LHCN-M2 (cell line): ENCODE results near the genes CCDC14 and HEG1.

DNA sequence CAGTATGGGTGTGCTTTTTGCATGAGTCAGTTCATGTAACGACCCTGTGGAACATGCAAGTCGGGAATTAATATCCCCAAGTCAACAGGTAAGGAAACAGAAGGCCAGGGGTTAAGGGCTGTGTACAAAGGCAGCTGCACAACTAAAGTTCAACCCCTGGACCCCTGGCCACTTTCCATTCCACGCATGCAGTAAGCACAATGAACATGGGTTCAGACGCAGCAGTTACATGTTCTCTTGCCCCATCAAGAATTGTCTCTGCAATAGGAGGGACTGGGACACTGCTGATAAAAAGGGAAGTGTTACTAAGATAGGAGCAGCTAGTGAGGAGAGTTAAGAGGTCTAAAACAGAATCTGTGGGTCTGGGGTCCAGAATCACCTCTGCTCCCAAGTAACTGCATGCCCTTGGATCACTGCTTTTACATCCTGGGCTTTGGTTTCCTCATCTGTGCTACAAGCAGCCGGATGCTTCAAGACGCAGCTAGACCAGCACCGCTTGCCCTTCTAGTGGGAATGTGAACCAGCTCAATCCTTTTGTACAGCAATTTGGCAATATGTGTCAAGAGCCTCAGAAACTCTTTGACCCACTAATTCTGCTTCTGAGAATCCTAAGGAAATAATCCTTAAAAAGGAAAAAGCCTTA is 49.0 kb downstream of the ADCY5 start:
- RAMPAGE, long total RNA: no peak

DNA sequence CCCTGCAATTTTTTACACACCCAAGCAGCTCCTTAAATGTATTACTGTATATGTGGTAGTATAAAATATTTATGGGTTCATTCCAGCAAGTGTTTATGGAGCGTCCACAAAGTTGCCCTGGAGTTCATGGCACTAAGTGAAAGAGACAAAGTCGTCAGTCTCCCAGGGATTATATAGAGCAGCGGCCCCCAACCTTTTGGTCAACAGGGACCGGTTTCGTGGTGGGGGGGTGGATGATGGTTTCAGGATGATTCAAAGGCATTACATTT is 1.1 kb upstream of the HACD2 start:
- RAMPAGE, long total RNA: no peak

GRCh38 chr3:123586852-123587476 is 2.1 kb upstream of the HACD2 start:
- RAMPAGE, long total RNA: no peak

DNA sequence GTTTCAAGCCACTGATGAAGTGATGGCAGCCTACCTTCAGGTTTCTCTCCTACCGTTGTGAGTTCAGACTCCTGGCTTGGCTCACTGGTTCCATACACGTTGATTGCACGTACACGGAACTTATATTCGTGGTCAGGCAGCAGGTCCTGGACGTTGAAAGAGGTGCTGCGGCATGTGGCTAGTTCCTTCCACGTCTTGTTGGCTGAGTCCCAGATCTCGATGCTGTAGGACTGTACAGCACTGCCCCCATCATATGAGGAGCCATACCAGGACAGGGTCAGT is 72.2 kb upstream of the HACD2 start:
- RAMPAGE, long total RNA: no peak

DNA sequence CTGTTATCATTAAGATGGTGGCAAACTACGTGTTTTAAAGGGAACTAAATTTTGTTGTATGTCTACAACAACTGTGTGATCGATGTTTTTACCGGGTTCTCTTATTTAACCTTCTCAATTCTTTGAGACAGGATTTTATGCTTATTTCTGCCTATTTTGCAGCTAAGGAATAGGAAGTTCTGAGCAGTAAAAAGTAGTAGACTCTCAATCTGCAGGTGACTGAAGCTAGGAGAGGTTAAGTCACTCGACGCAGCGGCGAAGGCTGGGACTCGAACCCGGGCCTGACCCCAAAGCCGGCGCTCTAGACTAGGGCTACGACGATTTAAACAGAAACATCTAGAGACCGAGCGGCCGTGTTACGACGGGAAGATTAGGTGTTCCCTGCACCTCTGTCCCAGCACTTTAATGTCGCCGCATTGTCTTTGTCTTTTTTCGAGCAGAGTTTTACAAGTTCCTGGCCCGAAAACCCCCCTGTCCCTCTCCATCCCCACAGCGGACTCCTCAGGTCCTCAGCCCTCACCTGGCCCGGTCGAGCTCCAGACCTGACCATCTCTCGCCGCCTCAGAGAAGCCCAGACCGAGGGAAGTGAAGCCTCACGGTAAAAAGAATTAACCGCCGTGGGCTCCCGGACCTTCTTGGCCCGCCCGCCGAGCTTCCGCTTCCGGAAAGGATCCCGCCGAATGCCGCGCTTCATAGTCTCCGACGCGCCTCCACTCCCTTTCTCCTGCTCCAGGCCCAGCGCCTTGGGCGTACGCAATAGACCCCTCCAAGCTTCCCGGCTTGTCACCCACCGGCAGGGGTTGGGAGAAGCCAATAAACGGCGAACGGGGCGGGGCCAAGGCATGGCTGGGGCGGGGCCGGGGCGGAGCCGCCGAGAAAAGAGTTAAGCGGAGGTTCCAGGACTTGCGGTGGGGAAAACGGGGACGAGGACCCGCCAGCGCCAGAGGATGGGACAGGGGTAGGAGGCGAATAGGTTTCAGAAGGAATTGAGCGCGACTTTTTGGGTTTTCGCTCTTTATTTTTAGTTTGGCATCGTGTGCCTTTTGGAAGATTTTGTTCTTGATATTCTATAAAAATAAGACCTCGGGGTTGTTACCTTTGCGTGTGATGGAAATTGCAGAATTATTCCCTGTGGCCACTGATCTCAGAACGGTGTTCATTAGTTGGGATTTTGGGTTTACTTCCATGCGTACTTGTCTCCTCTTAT is at the start of gene CCDC14:
CCDC14 (minus strand) TSS at position 606 of the 1,207 bp plus-strand sequence.
- RAMPAGE, long total RNA: no peak

DNA sequence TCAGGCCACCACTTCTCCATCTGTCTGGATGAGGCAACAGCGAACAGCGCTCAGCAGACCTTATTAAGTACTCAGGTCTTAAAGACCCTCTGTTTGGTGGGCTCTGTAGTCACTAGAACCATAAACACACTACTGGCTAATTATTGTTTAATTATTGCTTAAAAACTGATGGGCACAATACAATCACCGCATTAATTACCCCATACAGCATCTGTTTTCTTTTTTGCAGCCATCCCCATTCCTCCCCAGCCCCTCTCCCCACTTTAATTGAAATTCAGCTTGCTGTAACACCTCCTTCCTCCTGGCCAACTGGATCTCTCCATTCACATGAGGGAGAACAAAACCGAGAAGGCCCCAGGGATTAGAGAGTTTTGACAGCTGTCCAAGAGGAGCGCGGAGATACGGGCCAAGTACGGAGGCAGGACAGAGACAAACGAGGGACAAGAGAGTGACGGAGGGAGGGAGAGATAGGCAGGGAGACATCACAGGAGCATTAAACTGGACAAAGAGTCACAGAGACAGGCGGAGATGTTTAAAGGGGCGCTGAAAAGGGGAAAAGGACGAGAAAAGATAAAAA is 1.1 kb upstream of the KALRN start:
- RAMPAGE, long total RNA: no peak

DNA sequence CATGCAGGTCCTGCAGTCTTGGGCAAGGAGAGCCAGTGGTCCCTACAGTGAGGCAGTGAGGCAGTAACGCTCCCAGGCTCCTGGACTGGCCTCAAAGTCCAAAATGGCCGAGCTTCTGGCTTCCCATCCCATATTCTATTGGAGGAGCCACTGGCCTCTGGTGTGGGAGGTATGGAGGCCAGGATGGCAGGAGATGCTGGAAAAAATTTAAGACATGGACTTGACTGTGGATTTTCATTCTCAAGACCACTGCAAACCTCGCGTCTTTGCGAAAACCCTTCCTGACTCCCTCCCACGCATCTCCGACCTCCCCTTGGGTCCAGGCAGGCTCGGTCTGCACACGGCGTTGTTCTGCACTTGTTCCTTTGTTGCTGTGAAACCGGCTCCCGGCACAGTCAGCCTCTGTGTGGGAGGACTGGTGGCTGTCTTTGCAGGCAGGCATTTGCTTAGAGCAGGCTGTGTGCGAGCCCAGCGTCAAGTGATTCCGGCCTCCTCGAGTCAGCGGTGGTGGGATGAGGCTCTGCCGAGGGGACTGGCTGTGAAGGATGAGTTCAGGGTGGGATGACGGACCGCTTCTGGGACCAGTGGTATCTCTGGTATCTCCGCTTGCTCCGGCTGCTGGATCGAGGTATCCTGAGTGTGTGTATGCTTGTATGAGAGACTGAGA is 61.2 kb downstream of the KALRN start:
- RAMPAGE, long total RNA: no peak

DNA sequence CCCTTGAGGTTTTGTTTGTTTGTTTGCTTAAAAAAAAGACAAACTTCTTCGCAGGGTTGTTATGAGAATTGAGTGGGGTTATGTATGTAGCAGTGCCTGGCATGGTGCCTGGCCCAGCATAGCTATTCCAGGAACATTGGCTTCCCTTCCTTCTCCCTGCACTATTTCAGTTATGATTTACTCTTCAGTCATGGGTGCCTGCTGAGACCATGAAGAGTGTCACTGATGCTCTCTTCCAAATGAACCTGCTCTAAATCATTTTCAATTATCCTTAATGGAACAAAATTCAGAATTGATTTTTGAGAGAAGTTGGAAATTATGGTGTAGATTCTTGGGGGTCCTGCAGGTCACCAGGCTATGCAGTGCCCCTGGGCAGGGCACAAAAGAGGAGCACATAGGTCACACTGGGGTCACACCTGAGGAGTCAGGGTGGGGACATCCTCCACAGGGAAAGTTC is 242.3 kb downstream of the KALRN start:
- RAMPAGE, long total RNA: no peak

- RAMPAGE, long total RNA: no peak
These were observed 243.0 kb downstream of the KALRN start for GRCh38 chr3:124276069-124276633.

GRCh38 chr3:124552228-124552720 is 178.0 kb upstream of the UMPS start:
- RAMPAGE, long total RNA: no peak

DNA sequence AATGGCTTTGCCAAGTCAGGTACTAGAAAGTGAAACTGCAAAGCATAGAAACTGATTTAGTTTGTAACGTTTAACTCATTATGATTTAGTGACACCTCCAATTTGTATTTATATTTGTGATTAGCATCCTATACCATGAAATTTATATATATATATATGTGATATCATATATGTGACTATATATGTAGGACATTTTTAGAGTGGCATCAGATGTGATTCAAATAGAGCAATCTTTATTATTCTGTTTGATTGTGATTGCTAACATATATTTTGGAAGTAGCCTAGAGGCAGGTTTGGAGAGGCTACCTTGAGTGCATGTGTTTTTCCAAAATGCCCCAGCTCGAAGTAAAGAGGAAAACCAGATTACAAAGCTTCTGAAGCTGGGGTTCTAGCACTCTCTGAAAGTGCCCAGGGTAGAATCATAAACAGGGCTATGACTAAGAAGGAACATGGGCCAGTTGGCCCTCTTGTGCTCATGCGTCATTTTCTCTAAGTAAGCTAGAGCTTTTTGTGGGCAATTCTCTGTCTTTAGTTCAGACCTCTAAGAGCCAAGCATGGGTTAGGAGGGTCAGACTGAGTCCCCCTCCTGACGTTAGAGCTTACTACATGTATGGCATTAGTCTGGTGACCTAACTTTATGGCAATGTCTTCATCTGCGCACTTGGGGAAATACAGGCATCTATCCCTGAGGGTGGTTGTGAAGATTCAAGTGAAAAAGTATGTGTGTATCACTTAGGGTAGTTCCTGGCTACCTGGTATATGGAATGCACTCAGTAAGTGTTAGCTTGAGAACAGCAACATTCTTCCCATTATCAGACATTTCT is 129.5 kb upstream of the UMPS start:
- RAMPAGE, long total RNA: no peak

- RAMPAGE, long total RNA: no peak
These were observed 127.2 kb upstream of the UMPS start for GRCh38 chr3:124602998-124603424.

GRCh38 chr3:124609244-124609905 is 120.9 kb upstream of the UMPS start:
- RAMPAGE, long total RNA: no peak

GRCh38 chr3:124620457-124621024 is 109.7 kb upstream of the UMPS start:
- RAMPAGE, long total RNA: no peak

- RAMPAGE, long total RNA: no peak
These were observed 99.3 kb upstream of the UMPS start for GRCh38 chr3:124630850-124631475.

- RAMPAGE, long total RNA: no peak
These were observed 27.3 kb downstream of the UMPS start for GRCh38 chr3:124757591-124757971.

DNA sequence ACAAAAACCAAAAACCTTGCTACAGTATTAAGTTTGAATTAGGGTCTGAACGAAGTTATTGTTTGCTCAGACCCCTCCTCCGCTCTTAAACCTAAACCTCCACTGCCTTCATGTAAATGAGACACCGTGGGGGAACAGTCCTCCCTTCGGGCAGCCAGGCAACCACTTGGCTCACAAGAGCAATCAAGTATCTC is 1.5 kb downstream of the ITGB5 start:
- RAMPAGE, long total RNA: no peak

DNA sequence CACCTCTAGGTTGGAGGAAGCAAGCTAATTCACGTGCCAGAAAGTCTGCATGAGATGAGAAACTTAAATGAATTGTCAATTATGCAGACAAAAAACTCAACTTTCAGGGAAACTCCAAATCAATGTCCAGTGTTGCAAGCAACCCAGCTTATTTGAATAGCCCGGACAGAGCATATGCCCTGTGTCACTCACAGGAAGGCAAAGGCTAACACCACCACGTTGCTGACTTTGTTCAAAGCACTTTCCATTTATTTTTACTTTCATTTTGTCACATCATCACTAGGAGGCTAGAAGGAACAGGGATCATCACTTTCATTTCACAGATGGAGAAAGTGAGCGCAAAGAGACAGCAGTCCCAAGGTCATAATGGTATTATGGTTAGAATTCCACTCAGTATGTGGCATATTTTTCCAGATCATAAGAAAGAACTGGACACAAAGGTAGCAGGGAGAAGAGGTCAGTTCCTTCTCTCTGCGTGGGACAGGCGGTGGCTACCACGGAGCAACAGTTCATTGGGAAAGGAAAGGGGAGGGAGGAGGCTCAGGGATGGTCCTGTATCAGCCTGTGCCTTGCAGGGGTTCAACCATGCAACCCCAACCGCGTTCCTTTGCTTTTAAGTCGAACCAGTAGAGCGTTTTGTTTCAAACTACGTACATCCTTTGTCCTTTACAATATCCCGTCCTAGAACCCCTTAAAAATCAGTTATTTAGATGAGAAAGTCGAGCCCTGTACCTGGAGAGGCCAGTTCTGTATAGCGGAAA is 1.2 kb downstream of the HEG1 start:
- RAMPAGE, long total RNA: no peak

DNA sequence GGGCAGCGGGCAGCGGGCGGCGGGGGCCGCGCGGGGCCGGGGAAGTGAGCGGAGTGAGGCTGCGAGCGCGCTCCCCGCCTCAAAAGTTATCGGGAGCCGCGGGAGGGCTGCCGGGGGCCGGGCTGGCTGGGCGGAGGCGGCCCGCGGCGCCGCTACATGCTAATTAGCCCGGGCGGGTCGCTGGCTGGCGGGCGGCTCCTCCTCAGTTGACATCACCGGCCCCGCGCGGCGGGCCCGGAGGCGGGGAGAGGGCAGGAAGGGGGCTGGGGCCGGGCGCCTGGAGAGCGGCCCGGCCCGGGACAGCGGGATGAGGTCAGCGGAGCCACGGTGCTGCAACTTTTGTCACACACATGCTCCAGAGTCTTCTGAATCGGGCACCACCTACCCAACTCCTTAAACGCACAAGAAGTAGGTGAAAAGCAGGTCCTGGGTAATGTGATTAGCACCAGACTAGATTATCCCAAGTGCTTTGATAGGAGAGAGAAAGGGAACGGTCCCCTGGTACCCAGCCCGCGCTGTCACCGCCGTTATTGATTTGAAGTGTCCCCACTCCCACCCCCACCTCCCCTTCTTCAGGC is at the start of gene HEG1:
HEG1 (minus strand) TSS at position 55 of the 578 bp plus-strand sequence.
- RAMPAGE, long total RNA: no peak

DNA sequence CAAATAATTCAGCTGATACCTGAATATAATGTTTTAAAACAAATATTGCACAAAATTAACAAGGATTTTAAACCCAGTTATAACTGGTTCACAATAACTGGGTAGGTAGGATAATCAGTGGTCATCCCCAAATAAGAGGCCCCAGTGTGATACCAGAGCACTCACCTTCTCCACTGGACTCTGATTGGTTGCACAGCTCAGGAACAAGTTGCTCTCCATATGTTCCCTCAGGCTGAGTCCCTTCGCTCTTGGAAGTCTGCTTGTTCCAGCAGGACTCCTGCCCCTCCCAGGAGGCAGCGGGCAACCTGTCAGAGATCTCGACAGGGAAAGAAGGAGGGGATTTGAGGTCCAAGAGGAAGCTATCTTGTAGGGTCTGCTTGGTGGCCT is 51.5 kb upstream of the HEG1 start:
- RAMPAGE, long total RNA: no peak